ENCODE data around the gene CIZ1.

DNA sequence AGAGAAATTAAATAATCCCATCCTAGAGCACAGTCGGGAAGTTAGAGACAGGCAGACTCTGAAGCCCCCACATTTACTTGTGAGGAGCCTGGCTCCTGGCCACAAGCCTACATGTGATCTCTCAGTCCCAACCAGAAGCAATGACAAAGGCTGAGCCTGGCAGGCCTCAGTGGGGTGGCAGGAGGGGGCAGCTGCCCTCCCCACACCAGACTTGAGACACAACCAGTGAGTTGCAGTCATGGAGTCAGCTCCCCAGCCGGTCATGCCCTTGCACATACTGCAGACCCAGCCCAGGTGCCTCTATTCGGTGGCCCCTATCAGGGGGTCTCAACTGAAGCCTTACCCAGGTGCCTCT lies 11.0 kb downstream of the NAIF1 start:
- RRBS = no CpG with 5 or more reads among the region's 3 CpGs

GRCh38 chr9:128096747-128097325 lies 28.8 kb downstream of the SLC25A25 start:
- RRBS = no CpG with 5 or more reads among the region's 15 CpGs

GRCh38 chr9:128097882-128098165 lies 29.7 kb downstream of the PTGES2 start:
- RRBS = no CpG with 5 or more reads among the region's 4 CpGs

- RRBS = no CpG with 5 or more reads among the region's 10 CpGs
These were observed 28.3 kb downstream of the PTGES2 start for GRCh38 chr9:128099197-128099687.

- RRBS = 24% methylated on average over 3 of the region's 34 CpGs
These were observed 27.5 kb downstream of the PTGES2 start for GRCh38 chr9:128099688-128100773.

DNA sequence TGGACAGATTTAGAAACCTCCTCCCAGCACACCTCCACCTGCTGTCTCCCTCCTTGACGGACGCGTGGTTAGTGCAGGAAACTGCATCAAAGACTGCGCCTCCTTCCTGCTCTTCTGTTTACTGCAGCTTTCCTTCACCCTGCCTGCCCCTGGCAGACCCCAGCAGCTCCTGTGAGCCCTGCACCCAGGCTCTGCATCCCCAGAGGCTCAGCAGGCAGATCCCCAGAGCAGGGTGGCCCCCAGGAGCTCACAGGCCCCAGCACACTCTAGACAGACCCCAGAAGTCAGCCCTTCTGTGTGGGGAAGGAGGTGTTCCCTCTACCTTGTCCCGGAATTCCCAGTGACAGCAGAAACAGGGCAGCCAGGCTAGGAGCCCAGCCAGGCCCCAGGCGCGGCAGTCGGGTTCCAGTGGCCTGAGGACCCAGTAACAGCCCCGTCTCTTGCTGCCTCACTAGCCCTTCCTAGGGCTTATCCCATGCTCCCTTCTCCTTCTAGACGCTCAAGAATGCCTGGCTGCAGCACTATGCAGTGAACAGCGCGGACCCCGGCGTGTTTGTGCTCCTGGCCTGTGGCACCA lies 20.9 kb downstream of the PTGES2 start:
- RRBS = 98% methylated on average over 2 of the region's 14 CpGs

DNA sequence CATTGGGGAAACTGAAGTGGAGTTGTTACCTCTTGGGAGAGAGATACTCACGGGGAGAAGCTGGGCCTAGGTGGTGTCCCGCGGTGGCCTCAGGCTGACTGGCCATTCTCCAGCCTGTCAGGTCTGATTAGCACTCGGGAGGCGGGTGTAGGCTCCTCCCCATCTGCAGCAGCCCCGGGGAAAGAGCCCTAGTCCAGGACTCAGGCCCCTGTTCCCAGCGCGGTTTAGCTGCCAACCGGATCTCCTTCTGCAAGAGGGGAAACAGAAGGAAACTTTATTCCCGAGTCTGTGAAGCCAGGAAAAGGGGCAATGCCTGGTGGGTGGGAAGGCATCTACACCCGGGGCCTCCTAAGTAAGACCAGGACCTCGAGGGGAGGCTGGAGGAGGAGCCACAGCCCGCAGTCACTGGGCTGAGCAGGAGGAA lies 9.6 kb downstream of the PTGES2 start:
- RRBS = 17% methylated on average over 4 of the region's 13 CpGs

- RRBS = under 1% methylated on average over 28 of the region's 92 CpGs
These were observed 567 bp upstream of the PTGES2 start for GRCh38 chr9:128127842-128128750.

DNA sequence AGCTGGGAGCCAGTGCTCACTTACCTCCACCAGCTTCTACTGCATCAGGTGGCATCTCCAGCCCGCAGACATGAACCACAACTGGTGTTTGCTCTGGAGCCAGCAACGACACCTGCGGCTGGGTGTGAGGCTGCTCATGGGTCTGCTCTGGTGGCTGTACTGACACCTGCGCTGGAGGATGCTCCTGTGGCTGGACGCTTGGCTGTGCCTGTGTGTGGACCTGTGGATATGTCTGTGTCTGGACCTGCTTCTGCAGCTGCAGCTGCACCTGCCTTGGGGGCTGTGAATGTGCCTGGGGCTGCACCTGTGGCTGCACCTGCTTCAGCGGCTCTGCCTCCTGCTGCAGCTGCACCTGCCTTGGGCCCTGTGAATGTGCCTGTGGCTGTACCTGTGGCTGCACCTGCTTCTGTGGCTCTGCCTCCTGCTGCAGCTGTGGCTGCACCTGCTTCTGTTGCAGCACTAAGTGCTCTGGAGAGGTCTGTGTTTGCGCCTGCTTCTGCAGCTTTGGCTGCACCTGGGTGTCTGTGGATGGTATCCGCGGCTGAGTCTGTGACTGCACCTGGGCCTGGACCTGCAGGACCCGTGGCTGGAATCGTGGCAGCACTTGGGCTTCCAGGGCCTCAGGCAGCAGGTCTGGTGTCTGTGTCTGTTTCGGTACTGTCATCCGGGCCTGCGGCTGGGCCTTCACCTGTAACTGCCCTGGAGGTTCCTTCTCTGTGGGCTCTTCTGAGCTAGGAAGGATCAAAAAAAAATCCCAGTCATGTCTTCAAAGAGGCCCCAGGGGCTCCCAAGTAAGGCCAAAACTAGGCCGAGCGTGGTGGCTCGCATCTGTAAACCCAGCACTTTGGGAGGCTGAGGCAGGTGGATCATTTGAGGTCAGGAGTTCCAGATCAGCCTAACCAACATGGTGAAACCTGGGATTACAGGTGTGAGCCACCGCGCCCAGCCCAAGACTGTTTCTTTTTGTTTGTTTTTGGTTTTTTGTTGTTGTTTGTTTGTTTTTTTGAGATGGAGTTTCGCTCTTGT lies 12.4 kb downstream of the CIZ1 start:
- RRBS = no CpG with 5 or more reads among the region's 20 CpGs

GRCh38 chr9:128191037-128192087 lies at the start of gene CIZ1:
Gene CIZ1, minus strand, starts transcription at chr9:128191572.
- RRBS = 1% methylated on average over 19 of the region's 92 CpGs

- RRBS = 5% methylated on average over 3 of the region's 19 CpGs
These were observed 30.1 kb downstream of the GOLGA2 start for GRCh38 chr9:128245488-128246258.

DNA sequence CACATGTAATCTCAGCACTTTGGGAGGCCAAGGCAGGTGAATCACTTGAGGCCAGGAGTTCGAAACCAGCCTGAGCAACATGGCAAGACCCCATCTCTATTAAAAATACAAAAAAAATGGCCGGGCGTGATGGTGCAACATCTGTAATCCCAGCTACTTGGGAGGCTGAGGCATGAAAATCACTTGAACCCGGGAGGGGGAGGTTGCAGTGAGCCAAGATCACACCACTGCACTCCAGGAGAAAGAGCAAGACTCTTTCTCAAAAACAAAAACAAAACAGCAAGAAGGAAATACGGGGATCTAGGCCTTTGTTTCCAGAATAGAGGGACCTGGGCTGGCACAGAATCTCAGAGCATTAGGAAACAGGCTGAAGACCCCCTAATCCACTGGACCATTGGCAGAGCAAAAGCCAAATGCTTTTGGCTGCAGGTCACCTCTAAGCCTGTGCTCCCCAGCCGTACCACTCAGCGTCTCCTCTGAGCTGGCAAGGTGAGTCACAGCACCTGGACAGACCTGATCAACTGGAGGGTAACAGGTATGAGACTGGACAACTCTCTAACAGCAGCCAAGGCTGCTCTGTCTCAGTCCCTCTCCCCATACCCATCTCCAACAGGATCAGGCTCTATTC lies 4.9 kb downstream of the GOLGA2 start:
- RRBS = no CpG with 5 or more reads among the region's 7 CpGs

DNA sequence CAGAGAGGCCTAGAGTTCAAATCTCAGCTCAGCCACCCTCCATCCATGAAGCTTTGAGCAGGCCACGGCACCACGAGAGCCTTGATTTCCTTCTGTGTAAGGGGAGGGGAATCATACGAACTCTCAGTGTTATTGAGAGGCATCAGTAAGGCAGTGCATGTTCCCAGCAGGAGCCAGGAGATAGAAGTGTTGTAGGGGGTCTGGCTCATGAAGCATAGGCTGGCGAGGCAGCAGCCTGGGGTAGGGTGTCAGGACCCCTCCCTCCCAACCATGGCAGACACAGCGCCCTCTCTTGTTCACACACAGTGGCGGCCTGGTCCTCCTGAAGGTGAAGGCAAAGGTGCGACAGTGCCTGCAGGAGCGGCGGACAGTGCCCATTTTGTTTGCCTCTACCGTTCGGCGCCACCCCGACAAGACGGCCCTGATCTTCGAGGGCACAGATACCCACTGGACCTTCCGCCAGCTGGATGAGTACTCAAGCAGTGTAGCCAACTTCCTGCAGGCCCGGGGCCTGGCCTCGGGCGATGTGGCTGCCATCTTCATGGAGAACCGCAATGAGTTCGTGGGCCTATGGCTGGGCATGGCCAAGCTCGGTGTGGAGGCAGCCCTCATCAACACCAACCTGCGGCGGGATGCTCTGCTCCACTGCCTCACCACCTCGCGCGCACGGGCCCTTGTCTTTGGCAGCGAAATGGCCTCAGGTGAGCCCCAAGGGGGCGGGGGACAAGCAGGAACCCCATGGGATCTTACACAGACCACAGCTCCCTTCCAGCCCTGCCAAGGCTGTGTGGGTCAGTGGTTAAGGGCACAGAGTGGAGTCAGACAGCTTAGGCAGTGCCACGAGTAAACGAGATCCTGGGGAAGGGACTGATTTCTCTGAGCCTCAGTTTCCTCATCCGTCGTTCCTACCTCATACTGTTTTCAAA lies 4.8 kb downstream of the SLC27A4 start:
- RRBS = no CpG with 5 or more reads among the region's 34 CpGs

GRCh38 chr9:128419120-128419769 lies 1.4 kb upstream of the CERCAM start:
- RRBS = no CpG with 5 or more reads among the region's 19 CpGs

- RRBS = no CpG with 5 or more reads among the region's 24 CpGs
These were observed 13.5 kb downstream of the CERCAM start for GRCh38 chr9:128434019-128434626.

DNA sequence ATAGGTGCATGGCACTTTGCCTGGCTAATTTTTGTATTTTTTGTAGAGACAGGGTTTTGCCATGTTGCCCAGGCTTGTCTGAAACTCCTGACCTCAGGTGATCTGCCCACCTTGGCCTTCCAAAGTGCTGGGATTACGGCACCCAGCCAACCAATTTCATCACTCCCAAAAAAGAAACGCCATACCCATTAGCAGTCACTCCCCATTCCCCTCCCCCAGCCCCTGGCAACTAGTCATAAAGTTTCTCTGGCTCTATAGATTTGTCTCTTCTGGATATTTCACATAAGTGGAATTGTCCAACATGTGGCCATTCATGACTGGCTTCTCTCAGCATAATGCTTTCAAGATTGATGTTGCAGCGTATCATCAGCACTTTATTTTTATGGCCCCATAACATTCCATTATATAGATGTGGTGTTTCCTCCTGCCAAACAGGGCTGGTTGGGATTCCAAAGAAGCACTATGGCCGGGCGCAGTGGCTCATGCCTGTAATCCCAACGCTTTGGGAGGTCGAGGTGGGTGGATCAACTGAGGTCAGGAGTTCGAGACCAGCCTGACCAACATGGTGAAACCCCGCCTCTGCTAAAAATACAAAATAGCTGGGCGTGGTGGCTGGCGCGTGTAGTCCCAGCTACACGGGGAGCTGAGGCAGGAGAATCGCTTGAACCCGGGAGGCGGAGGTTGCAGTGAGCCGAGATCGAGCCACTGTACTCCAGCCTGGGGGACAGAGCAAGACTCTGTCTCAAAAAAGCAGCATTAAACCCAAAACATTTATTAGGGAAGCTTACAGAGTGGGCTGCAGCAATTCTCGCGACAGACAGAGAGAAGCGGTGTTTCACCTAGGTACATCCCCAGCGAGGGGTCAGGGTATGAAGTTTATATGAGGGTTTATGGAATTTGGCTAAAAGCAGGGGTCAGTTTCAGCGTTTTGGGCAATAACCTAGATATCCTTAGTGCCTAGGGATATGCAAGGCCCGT lies 1.1 kb upstream of the GLE1 start:
- RRBS = no CpG with 5 or more reads among the region's 24 CpGs

DNA sequence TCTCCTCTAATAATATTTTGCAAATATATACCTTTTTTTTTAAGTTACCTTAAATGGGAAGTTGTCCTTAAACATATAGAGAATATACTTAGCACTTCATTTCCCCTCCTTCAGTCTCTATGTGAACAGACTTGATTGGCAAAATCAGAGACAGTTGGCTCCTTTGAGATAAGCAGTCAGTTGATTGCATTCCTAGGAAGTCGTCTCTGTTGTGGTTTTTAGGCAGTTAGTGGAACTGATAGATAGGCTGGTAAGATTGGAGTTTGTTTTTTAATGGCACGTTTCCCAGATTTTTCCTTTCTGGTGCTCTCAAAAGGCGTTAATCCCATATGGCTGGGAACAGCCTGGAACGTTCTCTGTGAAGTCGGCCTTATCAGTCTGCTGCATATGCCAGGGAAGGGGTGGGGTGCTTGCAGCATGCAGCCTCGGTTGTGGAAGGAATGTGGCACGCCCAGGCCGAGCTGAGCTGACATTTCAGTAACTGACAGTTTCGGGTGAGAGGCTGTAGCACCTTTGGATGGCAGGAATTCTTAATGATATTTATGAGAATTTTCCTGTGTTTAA lies 6.0 kb downstream of the SPTAN1 start:
- RRBS = no CpG with 5 or more reads among the region's 9 CpGs

DNA sequence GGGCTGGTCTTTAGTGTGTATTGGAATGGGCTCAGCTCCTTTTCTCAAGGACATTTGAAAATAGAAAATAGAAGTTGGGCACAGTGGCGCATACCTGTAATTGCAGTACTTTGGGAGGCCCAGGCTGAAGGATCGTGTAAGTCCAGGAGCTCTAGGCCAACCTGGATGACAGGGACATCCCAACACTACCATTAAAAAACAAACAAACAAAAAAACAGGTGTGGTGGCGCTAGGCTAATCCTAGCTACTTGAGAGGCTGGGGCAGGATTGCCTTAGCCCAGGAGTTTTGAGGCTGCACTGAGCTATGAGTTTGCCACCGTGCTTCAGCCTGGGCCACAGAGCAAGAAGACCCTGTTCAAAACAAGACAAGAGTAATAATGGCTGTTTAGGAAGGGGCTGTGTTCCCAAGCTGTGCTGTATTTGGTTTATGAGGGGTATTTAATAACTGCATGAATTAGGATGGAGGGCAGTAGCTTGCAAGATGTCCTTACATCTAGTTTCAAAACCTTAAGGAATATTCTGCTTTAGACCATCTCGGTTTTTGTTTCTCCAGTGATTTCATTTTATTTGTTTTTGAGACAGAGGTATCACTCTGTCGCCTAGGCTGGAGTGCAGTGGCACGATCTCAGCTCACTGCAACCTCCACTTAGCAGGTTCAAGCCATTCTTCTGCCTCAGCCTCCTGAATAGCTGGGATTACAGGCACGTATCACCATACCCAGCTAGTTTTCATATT lies 4.8 kb upstream of the PKN3 start:
- RRBS = no CpG with 5 or more reads among the region's 8 CpGs

GRCh38 chr9:128702928-128703623 lies 773 bp downstream of the PKN3 start:
- RRBS = 3% methylated on average over 35 of the region's 60 CpGs

DNA sequence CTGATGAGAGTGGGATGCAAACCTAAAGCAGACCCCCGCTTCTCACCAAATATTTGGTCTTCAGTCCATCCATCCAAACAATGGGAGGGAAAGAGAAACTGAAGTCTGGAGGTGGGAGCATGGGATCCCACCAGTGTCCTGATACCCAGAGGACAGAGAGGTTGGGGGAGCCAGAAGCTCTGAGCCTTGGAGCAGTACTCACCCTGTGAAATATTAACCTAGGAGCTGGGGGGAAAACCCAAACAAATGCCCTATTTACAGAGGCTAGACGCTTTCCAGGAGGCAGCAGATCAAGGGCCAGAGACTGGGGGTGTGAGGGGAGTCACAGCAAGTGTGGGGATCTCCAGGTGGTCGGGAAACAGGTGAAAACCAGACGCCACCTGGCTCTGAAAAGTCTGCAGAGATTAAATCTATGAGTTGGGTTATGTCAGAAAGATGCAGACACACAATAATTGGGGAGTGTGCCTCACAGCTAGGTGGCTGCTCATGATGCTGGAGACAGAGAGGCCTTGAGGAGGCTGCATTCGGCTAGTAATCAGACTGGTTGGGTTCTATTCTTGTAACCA lies 6.2 kb downstream of the ZER1 start:
- RRBS = no CpG with 5 or more reads among the region's 5 CpGs